Lung (tissue), 4 donors: ENCODE data around the genes SLC7A9, SLC7A10 and GPI.

DNA sequence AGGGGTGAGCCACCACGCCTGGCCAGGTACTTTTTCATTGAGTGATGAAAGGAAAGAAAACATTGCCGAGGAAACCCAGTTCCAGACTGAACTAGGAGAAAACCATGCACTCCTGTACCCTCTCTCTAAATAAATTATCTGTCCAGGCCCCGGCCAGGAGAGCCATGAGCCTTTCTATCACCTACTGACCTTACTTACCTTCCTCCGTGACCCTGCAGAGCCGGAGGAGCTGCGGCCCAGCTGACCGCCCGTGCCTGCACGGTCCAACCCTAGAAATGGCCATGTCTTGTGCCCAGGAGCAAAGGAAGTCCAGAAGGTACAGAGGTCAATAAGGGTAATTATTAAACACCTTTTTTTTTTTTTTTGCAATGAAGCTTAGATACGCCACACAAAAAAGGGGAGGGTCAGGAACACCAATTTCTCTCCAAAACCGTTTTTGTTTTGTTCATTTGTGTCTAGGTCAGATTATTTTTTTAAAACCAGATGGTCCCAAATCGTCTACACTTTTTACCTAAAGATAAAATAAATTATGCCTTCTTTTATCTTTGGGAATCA, at the start of gene SLC7A9:
SLC7A9 (minus strand) TSS at position 280 of the 555 bp plus-strand sequence.
- PRO-cap: no peak
- RAMPAGE, long total RNA: no peak
- RRBS: 79% methylated on average over 2 of the region's 12 CpGs

DNA sequence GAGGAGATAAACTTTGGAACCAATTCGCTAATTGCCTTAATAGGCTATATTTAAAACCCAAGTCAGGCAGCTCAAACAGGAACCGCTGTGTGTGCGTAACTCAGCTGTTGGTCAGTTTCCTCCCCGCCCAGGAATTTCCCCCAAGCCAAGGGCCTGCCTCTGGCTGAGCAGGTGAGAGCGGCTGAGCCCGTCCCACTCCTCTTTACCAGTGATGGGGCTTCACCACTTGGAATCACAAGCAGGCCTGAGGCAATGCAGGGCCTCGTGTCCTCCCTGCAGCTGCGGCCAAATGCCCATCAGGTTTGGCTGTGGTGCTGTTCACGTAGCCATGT, 442 bp upstream of the SLC7A9 start:
- PRO-cap: no peak
- RAMPAGE, long total RNA: no peak
- RRBS: no CpG with 5 or more reads among the region's 9 CpGs

GRCh38 chr19:33054443-33055237, 10.0 kb downstream of the RHPN2 start:
- PRO-cap: no peak
- RAMPAGE, long total RNA: no peak
- RRBS: no CpG with 5 or more reads among the region's 12 CpGs

DNA sequence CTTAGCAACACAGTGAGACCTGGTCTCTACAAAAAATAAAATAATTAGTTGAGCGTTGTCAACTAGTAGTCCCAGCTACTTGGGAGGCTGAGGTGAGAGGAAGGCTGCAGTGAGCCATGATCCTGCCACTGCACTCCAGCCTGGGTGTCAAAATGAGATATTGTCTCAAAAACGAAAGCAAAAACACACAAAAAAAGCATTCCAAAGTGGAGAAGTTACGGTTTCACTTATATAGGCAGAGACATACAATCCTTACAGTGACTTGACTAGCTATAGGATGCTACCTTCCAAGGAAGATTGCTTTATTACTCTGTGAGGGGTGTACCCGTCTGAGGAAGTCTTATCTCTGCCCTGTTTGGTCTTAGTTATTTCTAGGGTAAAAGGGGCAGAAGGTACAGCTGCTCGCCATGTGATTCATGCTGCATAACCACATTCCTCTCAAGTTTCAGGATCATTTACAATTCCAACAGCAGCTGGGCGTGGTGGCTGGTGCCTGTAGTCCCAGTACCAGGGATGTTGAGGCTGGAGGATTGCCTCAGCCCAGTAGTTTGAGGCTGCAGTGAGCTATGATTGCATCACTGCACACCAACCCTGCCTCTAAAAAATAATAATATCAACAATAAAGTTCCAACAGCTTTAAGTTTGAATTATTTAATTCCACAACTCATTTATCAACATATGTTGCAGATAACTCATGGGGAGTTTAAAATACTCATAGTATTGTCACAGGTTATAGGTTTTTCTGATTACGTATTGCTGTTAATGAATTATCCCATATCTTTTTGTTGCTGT, 2.9 kb upstream of the GPATCH1 start:
- PRO-cap: no peak
- RAMPAGE, long total RNA: no peak
- RRBS: no CpG with 5 or more reads among the region's 7 CpGs

GRCh38 chr19:33176752-33177971, 17.0 kb upstream of the LRP3 start:
- PRO-cap: bidirectional peak, plus-strand start at chr19:33177053, minus-strand start at chr19:33176853; bidirectional peak, plus-strand start at chr19:33177200, minus-strand start at chr19:33177203
- RAMPAGE, long total RNA: no peak
- RRBS: 1% methylated on average over 13 of the region's 91 CpGs

- PRO-cap: no peak
- RAMPAGE, long total RNA: no peak
- RRBS: 2% methylated on average over 20 of the region's 33 CpGs
Observed at GRCh38 chr19:33225713-33226077, at the start of gene SLC7A10. Gene SLC7A10, minus strand, starts transcription at chr19:33225850.

DNA sequence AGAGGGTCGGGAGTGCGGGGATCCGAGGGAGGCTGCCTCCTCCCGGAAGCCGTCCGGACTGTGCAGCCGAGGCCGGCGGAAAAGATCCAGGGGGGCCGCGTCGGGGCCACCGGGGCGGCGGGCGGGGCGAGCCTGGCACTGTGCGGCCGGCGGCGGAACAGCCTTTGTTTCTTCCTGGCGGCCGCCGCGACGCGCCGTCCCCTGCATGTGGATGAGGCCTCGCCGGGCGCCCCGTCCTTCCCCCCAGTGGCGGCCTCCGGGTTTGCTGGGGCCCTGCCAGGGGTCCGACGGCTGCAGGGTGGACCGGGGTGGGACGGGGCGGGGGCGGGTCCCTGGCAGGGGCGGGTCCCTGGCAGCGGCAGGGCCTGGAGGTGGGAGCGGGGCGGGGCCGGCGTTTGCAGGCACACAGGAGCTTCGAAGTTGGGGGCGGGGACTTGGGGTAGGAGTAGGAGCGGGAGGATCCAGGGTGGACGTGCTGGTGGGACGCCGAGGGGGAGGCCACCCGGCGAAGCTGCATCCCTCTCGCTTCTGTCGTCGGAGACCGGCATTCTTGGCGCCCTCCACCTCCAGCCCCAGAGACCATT, 1.2 kb upstream of the SLC7A10 start:
- PRO-cap: unidirectional peak, plus-strand start at position 432 of the sequence
- RAMPAGE, long total RNA: no peak
- RRBS: 7% methylated on average over 38 of the region's 59 CpGs

DNA sequence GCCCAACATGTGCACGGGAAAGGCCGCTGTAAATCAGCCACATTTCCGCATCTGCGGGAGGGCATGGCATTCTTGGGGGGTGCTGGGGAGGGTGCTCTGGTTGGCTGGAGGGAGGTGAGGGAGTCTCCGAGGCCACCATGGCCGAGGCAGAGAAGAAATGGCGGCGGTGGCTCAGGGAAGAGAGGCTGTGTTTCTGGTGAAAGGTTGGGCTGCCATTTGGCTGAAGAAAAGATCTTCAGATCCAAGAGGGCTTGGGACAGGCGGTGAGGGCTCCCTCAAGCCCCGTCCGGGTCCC, 8.7 kb downstream of the CEBPA start:
- PRO-cap: no peak
- RAMPAGE, long total RNA: no peak
- RRBS: no CpG with 5 or more reads among the region's 11 CpGs

- PRO-cap: no peak
- RAMPAGE, long total RNA: no peak
- RRBS: no CpG with 5 or more reads among the region's 5 CpGs
Observed at GRCh38 chr19:33296085-33296579, 6.2 kb downstream of the CEBPA start.

- PRO-cap: no peak
- RAMPAGE, long total RNA: no peak
- RRBS: no CpG with 5 or more reads among the region's 6 CpGs
Observed at GRCh38 chr19:33374943-33375546, 1.5 kb downstream of the CEBPG start.

DNA sequence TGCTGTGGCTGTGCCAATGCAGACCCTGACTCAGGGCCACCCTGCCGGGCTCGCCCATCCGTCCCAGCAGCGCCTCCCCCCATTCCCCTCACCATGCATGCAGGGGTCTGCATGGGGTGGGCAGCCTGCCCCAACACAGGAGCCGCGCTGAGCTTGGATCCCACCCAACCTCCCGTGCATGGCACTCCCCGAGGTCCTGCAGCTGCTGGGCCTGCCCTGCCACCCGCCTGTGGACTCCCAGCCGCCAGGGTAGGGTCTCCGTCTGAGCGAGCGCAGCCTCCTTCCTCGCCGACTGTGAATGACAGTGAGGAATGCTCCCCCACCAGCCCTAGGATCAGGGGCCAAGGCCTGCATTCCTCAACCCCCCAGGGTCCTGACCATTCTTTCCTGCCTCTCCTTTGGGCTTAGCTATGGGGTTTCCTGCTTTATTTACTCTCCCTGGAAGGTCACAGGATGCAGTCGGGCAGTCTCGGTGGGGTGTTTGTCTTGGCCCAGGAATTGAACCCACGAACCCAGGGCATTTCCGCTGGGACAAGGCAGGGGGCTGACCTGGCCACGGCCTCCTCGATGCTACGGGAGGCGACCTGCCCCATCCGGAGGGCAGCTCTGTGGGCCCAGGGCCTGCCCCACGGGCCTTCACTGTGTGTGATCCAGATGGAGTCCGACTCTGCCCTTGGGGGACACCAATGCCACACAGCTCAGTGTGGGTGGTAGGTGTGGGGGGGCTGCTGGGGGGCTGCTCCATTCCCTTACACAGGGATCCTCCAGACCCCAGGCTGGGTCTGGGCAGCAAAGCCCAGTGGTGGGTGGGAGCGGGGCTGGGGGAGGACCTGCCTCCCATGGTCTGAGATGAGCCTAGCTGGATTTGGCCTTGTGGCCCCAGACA, 23.6 kb downstream of the CEBPG start:
- PRO-cap: no peak
- RAMPAGE, long total RNA: no peak
- RRBS: no CpG with 5 or more reads among the region's 27 CpGs

DNA sequence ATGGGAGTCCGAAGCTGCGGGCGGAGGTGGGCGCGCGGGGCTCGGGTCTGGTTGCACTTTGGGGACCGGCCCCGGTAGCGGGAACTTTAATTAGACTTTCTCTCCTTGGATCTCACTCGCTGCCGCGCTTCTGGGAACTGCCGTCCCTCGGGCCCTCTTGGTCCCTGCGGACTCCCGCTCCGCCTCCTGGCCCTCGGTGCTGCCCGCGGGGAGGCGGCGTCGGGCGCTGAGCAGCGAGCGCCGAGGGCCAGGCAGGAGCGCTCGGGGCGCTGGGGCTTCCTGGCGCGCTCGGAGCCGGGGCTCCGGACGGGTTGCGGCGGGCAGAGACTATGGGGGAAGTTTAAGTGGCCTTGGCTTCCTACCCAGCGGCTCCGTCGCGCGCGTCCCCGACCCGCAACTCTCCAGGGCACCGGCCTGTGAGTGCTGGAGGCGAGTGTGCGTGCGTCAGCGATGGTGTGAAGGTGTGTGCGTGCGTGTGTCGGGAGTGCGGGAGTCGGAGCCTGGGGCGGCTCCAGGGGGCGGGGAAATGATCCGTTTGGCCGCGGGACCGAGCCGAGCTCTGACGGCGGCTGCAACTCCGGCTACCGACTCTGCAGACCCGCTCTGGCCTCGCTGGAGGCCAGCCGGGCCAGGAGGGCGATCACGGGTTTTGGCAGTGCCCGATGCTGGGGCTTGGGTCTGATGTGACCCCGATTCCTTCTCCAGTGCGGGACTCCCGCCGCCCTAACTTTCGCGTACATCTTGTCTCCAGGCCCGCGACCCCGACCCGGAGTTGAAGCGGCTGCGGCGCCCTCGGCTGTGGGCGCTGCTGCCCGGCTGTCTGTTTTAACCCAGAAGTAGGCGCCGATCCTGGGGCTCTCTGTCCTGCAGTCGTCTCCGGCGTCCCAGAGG, 918 bp downstream of the CHST8 start:
- PRO-cap: no peak
- RAMPAGE, long total RNA: no peak
- RRBS: 5% methylated on average over 27 of the region's 95 CpGs

- PRO-cap: no peak
- RAMPAGE, long total RNA: no peak
- RRBS: no CpG with 5 or more reads among the region's 3 CpGs
Observed at GRCh38 chr19:33816801-33817450, 20.3 kb downstream of the KCTD15 start.

DNA sequence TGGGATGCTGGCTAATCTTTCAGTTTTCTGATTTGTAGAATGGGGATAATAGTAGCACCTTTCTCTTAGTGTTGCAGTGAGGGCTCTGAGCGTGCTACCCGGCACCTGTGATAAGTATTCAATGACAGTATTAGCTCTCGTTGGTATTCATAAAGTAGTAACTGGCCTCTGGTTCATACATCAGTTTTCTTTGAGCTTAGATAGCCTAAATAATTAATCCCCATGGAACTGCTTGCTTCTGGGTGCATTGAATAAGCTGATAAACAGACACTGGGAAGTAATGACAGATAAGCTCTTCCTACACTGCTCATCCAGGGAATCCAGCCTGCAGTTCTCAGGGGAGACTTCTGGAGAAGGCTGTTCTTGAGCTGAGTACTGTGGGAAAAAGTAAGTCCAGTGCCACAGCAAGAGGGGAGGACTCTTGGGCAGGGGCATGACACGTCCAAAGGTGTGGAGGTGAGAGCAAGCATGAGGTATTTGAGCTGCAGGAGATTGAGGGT, 6.9 kb downstream of the GARRE1 start:
- PRO-cap: no peak
- RAMPAGE, long total RNA: no peak
- RRBS: no CpG with 5 or more reads among the region's 4 CpGs

DNA sequence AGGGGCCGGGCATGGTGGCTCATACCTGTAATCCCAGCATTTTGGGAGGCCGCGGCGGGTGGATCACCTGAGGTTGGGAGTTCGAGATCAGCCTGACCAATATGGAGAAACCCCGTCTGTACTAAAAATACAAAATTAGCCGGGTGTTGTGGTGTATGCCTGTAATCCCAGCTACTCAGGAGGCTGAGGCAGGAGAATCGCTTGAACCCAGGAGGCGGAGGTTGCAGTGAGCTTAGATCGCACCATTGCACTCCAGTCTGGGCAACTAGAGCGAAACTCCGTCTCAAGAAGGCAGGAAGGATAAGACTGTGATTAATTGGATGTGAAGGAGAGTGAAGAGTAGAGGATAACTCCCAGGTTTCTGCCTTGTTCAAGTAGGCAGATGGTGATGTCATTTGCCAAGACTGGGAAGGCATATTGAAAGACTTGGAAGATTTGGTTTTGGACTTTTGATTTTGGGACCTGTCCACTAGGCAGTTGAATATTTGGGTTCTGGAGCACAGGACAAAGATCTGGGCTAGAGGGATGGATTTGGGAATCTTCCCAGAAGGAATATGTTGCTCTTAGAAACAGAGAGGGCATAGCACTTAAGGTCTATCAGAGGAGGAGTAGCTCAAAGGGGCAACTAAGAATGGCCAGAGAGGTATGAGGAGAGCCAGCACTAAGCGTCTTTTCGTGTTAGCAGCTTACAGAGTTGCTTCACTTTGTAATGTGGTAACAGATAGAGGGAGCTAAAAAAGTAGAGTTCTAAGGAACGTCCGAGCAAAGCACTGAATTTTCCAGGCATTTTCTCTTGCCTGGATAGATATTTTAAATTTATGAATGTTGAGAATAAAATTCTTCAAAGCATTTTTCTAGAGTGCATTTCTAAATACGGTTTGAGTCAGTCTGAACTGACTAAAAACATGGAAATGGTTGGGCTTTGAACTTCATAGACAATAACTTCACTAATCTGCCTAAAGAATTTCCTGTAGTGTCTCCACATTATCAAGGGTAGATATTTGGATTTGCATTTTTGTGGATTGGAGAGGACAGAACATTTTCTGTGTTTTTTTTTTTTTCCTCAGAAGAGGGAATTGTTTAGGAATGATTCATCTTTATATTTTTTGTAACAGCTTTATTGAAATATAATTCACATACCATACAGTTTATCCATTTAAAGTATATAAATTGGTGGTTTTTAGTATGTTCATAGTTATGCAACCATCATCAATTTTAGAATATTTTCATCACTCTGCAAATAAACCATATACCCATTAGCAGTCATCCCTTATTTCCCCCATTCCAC, 20.2 kb downstream of the GARRE1 start:
- PRO-cap: no peak
- RAMPAGE, long total RNA: no peak
- RRBS: no CpG with 5 or more reads among the region's 17 CpGs

- PRO-cap: bidirectional peak, plus-strand start at chr19:34365196, minus-strand start at chr19:34365065
- RAMPAGE, long total RNA: no peak
- RRBS: 1% methylated on average over 40 of the region's 72 CpGs
Observed at GRCh38 chr19:34364705-34365494, at the start of gene GPI. Gene GPI, plus strand, starts transcription at chr19:34365196.

- PRO-cap: no peak
- RAMPAGE, long total RNA: no peak
- RRBS: no CpG with 5 or more reads among the region's 15 CpGs
Observed at GRCh38 chr19:34393655-34394264, 10.4 kb upstream of the PDCD2L start.

DNA sequence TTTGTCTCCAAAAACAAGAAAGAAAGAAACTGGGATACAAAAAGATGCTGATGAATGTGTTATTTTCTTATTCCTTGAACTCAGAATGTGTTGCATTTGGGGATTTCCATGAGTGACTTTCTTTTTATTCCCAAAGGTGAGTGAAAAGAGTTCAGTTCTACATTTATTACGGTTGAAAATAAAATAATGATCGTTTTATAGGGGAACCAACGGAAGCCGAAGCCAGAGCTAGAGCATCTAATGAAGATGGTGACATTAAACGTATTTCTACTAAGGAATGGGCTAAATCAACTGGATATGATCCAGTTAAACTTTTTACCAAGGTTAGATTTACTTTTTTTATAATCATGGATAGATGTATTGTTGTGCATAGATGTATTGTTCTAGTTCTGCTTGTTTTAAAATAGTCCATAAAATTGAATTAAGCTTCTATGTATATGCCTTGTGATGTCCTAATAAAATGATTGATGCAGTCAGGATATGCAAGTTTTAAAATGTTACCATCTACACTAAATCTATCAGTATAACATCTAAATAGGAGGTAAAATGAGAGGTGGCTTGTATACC, 16.7 kb downstream of the UBA2 start:
- PRO-cap: no peak
- RAMPAGE, long total RNA: no peak
- RRBS: no CpG with 5 or more reads among the region's 5 CpGs

GRCh38 chr19:34459627-34460319, 21.8 kb upstream of the WTIP start:
- PRO-cap: no peak
- RAMPAGE, long total RNA: no peak
- RRBS: no CpG with 5 or more reads among the region's 4 CpGs

- PRO-cap: no peak
- RAMPAGE, long total RNA: no peak
- RRBS: no CpG with 5 or more reads among the region's 8 CpGs
Observed at GRCh38 chr19:34462016-34462804, 19.3 kb upstream of the WTIP start.